ENCODE data around the genes LHCGR and PSME4.

DNA sequence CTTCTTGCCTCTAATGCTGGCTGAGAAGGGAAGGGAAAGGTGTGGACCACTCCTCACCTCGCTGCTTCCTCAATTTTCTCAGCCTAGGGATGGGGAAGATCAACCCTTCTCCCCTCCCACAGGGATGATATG lies 598 bp downstream of the PPP1R21 start:
- RRBS, 2 experiments, result no CpG with 5 or more reads among the region's 1 CpG

DNA sequence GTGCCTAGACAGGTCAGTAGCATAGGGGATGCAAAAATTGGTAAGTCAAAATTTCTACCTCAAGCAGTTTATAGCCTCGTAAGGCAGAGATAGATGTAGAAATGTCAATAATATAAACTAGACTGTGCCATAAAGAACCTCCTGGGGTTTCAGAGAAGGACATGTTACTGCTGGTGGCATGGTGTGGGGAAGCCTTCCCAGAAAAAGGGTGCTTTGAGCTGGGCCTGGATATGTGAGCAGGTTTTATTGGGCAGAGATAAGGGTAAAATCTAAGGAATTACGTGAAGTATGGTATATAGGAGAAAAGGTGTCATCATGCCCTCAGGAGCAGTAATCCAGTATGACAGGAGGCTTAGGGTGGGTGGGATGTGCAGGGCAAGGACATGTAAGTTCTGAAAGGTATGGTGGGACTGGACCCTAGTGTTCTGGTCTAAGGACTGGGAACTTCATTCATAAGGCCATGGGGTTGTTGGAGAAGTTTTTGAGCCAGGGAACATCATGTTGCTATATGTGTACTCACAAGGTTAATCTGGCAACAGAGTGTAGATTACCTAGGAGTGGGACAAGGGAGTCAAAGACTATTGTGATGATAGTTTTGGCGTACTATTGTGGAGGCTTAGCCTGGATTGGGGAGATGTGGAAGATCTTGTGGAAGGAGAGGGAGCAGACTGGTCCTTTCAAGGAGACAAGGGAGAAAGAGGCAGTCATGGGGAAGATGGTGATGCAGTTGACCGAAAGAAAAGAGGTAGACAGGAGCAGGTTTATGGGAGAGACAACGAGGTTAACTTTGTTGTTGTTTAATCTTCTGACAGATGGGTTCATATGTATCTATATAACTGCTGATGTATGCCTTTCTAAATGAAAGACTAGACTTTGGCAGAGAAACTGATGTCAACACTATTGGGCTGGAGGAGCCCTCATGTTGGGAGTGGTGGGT lies 22.0 kb downstream of the PPP1R21 start:
- RRBS, 2 experiments, result no CpG with 5 or more reads among the region's 5 CpGs

DNA sequence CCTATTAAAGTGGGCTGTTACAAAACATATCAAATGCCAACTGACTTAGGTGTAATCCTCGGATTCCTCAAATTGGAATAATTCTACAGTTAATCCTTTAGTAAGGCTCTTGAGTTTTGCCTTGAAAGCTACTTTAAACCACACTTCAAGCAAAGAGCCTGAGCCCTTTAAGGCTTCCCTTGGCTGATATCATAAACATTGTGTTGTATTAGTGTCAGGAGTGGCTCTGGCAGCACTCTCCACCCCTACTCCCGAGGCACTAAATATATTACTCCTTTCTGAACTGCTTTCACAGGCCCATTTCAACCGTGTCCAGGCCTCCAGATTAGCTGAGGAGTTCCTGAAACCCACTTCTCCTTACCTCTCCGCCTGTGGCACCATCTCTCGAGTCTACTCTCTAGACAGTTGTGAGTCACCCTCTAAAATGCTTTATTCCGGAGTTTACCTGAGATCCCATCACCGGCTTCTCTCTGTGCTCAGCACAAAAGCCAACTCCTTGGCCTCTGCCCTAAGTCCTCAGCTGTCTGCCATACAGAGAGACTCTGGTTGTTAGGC lies 14.4 kb upstream of the STON1 start:
- RRBS, 2 experiments, result no CpG with 5 or more reads among the region's 7 CpGs

DNA sequence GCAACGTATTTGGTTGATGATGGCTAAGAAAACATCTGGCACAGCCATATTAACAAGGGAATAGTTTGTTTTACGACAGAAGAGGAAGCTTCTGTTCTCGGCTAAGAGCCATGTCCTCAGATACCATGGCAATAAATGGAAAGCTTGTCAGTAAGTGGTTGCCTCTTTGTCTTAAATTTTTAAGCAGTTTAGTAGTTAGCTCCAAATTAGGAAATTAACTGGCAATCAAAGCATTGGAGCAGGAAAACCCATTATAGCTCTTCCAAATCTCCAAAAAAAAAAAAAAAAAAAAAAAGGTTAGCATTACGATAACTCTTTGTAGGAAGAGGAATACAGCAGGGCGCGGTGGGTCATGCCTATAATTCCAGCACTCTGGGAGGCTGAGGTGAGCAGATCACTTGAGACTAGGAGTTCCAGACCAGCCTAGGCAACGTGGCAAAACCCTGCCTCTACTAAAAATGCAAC lies 4.5 kb upstream of the STON1 start:
- RRBS, 2 experiments, result no CpG with 5 or more reads among the region's 7 CpGs

- RRBS, 2 experiments, result 17% methylated on average over 1 of the region's 41 CpGs; no CpG with 5 or more reads in 1 of the 2 experiments
Observed at GRCh38 chr2:48755392-48756010, at the start of gene LHCGR. TSS of gene LHCGR (minus strand) at chr2:48755724.

GRCh38 chr2:49288107-49288900 lies 134.0 kb upstream of the FSHR start:
- RRBS, 2 experiments, result no CpG with 5 or more reads among the region's 3 CpGs

- RRBS, 2 experiments, result no CpG with 5 or more reads among the region's 3 CpGs
Observed at GRCh38 chr2:49306925-49307286, 152.6 kb upstream of the FSHR start.

GRCh38 chr2:51028813-51029303 lies 3.1 kb downstream of the NRXN1 start:
- RRBS, 2 experiments, result no CpG with 5 or more reads among the region's 7 CpGs

DNA sequence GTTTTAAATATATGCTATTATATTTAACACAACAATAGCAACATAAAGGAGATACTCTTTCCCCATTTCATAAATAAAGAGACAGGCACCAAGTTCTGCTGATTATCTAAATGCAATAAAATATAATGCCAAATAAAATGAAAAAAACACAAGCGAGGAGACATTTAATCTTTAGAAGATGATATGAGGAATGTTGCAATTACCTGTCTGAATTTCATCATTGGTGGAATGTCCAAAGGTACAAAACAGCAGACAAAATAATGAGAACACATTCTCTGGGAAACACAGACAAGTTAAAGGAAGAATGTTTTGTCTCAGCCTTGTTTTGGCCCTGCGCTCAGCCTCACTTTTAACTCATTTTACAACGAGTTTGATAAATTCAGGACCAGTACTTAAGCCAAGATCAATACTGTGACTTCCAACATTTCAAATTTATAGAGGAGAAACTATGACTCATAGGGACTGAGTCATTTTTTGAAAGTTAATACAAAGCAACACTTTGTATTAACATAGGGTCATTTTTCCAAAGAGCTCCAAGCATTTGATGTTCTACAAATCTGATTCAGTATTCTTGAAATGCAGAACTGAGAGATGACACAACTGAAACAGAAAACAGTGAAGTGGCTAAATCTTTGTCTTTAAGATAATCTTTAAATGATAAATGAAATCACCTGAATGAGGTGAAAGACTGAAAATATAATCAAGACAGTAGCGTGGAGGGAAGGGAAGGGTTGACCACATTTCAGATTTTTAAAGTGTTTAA lies 833.2 kb upstream of the CHAC2 start:
- RRBS, 2 experiments, result no CpG with 5 or more reads among the region's 4 CpGs

DNA sequence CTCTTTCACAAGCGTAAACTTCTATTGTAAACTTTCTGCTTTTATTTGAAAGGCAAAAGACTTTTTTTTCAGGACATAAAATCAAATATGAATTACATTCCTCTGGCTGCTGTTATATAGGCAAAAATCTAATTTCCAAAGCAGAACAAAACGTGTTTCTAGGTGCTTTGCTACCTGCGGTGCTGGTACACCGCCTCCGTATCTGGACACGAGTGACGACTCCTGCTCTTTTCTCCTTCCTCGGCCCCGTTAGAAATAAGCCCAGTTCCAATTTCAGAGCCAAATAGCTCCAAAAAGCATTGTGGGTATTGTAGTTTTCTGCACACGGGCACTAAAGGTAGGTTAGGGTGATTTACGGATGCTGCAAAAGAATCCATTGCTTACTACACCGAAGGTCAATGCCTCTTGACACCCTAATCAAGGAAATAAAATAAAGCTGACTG lies 312 bp upstream of the CHAC2 start:
- RRBS, 2 experiments, result no CpG with 5 or more reads among the region's 12 CpGs

DNA sequence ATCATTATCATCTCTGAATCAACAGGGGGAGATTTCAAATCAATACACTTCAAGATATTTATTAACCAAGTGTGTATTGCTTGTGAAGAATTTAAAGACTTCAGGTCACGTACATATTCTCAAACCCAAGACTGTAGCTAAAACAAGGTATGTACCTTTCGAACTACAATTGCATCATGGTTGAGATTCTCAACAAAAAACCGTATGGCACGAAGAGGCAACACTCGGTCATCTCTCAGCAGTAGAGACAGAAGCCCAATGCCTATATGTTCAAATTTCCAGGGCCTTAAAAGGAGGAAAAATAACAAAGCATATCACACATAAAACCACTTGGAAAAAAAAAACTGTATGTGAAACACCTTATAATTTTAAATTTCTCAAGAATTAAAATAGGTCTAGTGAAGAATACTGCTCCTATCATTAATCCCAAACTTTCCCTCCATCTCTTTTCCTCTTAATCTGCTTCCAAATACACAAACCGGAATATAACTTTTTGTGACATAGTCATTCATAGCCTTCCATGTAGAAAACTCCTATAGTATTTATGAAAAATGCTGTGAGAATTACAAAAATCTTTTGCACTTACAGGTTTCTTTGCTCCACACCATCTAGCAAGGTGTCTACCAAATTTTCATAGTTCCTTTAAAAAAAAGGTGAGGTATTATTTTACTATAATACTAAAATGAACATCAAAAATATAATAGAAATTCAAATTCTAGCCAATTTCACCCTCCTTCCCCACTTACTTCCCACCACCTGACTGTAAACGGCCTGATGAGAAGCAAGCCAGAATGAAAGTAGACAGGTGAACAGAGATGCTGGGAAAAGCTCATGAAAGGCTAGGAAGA lies 38.2 kb upstream of the GPR75 start:
- RRBS, 2 experiments, result no CpG with 5 or more reads among the region's 7 CpGs

GRCh38 chr2:53901264-53901653 lies 41.5 kb upstream of the GPR75 start:
- RRBS, 2 experiments, result no CpG with 5 or more reads among the region's 2 CpGs

DNA sequence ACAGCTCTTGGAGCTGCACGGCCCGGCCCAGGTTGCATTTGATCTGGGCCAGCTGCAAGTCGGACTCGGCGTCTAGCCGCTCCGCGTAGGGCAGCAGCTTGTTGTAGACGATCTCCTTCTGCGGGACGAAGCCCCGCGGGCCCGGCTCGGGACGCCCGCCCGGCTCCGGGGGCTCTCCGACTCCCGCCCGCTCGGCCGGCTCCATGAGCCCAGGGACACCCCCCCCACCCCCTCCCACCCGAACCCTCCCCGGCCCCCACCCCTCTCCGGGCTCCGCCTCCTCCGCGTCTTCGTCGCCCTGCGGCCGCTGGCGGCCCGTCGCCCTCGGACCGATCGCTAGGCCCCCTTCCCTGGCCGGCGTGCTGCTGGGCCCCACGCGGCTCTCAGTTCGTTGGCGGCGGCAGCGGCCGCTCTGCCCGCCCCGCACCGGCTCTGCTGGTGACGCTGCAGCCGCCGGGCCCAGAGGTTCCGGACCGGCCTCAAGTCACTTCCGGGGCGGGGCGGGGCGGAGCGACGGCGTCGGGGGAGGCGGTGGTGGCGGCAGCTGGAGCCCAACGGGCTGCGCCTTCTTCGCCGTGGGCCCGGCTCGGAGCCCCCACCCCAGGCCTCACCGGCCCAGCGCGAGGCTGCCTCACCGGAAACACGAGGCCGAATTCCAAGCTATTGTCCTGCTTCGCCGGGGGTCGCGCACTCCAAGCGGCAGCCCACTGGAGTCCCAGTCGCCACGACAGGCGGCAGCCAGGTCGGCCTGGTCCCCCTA lies at the start of gene PSME4:
Gene PSME4, minus strand, starts transcription at position 414 of the 760 bp plus-strand sequence.
- RRBS, 2 experiments, result 1 to 4% methylated on average over 41 to 46 of the region's 88 CpGs

- RRBS, 2 experiments, result no CpG with 5 or more reads among the region's 5 CpGs
Observed at GRCh38 chr2:54240473-54241089, 15.4 kb downstream of the TSPYL6 start.

DNA sequence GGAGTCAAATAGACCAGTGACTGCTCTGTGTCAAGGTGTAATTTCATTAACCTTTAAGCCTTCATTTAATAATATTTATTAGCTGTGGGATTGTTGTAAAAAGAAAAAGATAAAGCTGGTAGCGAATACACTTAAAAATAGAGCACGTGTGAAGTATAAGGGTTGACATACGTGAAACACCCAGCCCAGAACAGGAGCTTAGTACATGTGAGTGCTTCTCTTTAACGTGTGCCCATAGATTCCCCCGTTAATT lies 47.0 kb downstream of the C2orf73 start:
- RRBS, 2 experiments, result no CpG with 5 or more reads among the region's 5 CpGs

- RRBS, 2 experiments, result no CpG with 5 or more reads among the region's 8 CpGs
Observed at GRCh38 chr2:54422107-54422602, 34.0 kb upstream of the SPTBN1 start.

DNA sequence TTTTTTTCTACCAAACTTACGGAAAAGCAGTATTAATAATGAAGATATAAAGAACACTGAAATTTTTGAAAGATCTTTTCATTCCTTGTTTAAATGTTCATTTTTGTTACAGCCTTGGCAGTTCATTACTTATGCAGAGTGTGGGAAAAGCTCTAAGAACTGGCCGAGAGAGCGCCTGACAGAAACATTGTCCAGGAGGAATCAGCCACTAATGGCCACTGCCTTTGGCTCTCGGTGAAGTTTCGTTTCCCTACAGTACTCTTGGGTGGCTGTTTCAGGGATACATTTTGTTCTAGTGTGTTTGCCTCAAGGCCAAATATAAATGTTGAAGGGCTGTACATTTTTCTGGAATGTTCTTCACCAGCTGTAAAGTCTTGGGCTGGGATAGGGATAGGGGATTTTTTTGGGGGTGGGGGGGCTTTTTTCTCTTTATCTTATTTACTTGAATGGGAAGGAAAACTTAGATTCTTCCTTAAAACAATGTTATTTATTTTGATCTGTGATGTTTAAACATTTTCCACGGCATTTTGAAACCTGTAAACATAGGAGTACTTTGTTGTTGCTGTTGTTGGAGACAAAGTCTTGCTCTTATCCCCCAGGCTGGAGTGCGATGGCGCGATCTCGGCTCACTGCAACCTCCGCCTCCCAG lies 10.8 kb downstream of the SPTBN1 start:
- RRBS, 2 experiments, result no CpG with 5 or more reads among the region's 11 CpGs

GRCh38 chr2:54632834-54633360 lies 90.6 kb upstream of the EML6 start:
- RRBS, 2 experiments, result no CpG with 5 or more reads among the region's 7 CpGs

GRCh38 chr2:54645155-54645542 lies 78.3 kb upstream of the EML6 start:
- RRBS, 2 experiments, result no CpG with 5 or more reads among the region's 12 CpGs

All from NT2/D1 (cell line).